ENCODE data around the gene PLEKHG1.

- RRBS: 4% methylated on average over 3 of the region's 53 CpGs
These were observed 640 bp downstream of the ULBP1 start for GRCh38 chr6:149964329-149964836.

GRCh38 chr6:150151117-150151520 is 8.3 kb downstream of the PPP1R14C start:
- RRBS: no CpG with 5 or more reads among the region's 5 CpGs

- RRBS: no CpG with 5 or more reads among the region's 4 CpGs
These were observed 48.7 kb downstream of the PPP1R14C start for GRCh38 chr6:150191400-150192130.

- RRBS: no CpG with 5 or more reads among the region's 5 CpGs
These were observed 105.8 kb downstream of the PPP1R14C start for GRCh38 chr6:150248545-150249055.

DNA sequence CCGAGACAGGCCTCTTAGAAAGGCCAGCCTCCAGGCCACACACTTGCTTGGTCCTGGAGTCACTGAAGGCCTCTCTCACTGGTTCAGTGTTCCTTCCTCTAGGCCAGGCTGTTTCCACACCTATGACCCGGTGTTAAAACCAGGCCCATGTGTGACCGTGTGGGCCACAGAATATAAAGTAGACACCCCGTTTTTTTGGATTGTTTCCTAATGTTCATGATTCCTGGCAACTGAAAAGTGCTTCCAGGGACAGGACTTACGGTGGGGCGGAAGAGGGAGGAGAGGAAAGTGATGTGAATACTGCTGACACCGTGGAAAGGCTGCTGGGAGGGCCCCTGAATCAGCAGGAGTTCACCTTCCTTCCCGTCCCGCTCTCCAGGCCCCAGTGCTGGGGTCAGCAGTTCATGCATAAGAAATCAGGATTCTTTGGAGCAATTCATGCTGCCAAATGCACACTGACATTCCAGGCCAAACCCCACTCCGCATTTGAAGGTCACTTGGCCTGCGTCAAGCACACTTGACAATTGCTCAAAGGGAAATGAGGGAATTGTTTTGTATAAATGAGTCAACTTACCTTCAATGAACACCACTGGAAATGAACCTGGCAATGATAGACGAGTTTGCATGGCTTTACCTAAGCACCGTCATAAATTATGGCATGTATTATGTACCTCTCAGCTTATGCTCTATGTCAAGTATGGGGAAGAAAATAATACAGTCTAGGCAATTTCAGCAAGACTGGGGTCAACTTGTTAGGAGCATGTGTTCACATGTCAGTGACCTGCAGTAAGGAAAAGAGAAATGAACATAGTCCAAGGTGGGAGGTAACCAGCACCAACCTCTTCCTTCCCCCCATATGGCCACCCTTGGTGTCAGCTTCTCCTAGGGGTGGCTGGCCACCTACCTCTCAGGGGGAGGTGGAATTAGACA is 84.1 kb downstream of the IYD start:
- RRBS: no CpG with 5 or more reads among the region's 13 CpGs

DNA sequence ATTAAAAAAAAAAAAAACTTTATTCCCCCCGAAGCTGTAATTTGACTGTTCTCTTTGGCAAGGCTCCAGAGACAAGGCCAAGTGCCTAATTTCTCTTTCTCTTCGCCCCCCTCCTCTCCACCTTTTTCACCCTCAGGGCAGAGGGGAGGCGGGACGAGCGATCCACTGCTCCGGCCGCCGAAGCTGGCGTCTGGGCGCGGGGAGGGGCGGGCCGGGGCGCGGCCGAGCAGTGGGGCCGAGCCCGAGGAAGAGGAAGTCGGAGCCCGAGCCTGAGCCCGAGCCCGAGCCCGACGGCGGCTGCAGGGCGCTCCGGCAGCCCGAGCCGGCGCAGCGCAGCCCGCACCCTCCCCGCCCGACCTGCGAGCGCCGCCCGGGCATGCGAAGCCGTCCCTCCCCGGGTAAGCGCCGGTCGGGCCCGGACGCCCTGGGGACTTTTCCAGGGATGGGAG is at the start of gene PLEKHG1:
TSS of gene PLEKHG1 (plus strand) at position 266 of the 449 bp plus-strand sequence.
- RRBS: 3% methylated on average over 25 of the region's 46 CpGs

DNA sequence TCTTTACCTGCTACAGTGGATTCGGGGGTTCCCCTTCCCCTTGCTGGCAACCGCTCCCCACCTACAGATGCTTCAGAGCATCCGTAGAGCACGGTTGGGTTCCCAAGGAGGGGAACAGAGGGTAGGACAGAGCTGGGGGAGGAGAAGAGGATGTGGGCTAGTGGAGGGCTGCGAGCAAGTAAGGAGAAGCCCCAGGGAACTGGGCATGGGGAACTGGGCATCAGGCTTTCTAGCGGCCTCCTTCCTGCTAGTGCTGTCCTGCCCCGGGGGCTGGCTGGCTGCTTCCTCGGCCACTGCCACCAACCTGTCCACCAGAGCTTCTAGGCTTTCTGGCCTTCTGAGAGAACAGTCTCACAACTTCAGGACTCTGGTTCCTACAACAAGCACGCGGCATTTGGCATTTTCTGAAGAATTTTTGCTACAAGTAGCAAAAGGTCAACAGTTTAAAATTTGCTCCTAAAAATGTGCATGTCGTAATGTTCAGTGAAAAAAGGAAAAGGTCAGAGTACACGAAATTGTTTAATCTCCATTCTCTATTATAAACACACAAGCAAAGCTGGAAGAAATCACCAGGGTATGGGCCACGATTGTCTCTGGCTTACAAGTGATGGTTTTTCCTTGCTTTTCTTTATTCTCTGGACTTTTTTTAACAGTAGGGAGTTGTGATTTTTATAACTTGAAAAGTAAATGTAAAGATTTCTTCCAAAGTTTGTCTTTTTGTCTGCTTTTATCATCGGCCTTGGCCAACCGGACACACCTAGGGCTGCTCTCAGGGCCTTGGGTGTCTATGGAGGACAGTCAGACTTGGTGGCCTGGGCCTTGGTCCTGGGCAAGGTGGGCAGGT is 32.2 kb downstream of the PLEKHG1 start:
- RRBS: no CpG with 5 or more reads among the region's 15 CpGs

- RRBS: no CpG with 5 or more reads among the region's 30 CpGs
These were observed 131.7 kb upstream of the MTHFD1L start for GRCh38 chr6:150733596-150734309.

GRCh38 chr6:150840897-150841565 is 24.5 kb upstream of the MTHFD1L start:
- RRBS: no CpG with 5 or more reads among the region's 9 CpGs

DNA sequence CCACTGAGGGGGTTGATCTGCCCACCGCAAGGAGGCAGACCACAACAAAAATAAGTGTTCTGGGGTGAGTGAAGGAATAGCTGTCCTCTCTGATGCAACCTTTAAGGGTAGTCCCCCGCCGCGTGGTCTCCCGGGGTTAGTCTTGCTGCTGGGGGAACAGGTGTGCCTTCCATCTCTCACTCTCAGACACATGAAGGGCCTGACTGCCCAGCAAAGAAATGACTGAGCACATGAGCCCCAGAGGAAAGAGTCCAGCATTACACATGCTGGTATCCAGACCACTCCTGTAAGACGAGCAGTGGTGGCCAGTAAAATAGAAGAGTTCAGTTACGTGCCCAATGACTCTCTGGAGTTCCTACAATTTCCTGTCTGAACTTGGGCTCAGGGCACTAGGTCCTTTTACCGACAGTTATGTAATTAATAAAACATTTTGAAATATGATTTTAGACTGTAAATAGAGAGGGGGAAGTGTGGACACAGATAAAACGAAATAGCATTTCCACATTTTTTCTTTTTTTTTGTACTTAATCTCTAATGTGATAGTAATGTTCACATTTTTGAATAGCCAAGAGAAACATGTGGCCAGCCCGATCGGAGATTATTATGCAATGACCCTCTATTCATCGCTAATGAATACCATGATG is 59.8 kb downstream of the MTHFD1L start:
- RRBS: no CpG with 5 or more reads among the region's 12 CpGs

DNA sequence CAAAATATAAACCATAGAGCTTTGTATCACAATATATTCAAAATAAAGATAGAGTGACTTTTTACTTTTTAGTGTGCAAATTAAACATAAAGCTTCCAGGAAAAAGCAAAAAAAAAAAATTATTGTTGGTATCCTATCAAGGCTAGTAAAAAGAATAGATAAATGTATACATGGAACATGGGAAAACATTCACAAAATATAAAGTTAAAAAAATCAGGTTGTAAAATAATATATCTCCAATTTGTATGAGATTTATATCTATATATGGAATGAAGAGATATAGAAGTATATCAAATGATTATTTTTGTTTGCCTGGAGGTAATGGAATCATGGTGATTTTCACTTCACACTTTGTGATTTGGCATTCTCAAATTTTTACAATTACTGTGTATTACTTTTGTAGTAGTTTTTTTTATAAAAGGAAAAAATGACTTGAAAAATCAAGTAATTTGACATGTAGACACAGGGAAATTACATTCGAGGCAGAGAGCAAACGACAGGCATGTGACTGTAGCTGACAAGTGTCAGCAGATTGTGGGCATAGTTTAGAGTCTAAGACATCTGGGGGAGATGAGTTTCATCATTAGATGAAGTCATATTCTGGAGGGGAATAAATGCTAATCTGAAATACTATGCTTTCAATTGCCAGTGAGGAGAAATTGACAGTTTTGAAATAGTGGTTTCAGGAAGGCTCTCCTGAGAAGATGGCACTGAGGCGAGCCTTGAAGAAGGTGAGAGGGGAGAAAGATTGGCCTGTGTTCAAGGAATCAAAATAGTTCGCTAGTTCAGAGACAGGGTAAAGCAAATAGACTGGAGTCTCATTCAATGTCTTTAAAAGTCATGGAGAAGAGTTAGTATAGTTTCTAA is 125.9 kb downstream of the MTHFD1L start:
- RRBS: no CpG with 5 or more reads among the region's 4 CpGs

DNA sequence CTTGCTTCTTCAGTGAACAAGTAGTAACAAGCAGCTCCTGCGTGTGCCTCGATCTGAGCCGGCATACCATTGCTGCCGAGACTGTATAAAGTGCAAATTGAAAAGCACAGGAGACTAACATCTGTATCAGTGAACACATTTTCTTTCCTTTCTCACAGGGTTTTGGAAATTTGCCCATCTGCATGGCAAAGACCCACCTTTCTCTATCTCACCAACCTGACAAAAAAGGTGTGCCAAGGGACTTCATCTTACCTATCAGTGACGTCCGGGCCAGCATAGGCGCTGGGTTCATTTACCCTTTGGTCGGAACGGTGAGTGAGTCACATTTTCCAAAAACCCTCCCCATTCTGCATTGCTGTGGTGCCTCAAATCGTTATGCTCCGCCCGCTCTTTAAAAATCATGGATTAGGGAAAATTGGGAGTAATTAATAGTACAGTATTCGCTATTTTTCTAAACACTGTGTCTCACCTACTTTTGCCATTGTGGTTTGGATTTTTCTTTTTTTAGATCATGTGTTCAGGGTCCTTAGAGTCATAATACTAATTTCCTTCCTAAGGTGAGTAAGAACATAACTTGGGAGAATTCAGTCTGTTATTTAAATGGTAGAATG is 171.4 kb downstream of the MTHFD1L start:
- RRBS: no CpG with 5 or more reads among the region's 13 CpGs

DNA sequence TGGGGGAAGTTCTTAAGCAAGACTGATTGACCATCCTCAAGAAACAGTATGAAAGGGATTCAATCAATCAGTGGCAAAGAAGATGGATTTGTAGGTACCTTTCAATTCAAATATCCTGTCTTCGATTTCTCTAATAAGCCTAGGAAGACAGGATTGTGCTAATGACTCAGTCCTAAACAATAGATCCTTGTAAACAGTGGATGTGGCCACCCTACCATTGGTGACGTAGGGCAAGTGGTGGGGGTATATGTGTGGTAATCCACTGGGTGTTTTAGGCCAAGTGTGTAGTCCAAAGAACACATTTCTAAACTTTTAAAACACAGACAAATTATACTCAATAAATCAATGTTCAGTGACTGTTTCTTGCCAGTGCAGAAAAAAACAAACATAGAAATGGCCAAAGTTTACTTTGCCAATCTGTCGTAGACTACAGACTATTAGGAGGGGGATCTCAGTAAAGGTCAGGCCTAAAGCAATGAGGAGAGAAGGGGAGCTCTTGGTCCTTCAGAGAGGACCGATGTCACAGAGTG is 113.7 kb upstream of the AKAP12 start:
- RRBS: no CpG with 5 or more reads among the region's 4 CpGs

GRCh38 chr6:151228995-151229802 is 10.6 kb upstream of the AKAP12 start:
- RRBS: no CpG with 5 or more reads among the region's 6 CpGs

GRCh38 chr6:151257906-151258601 is 18.3 kb downstream of the AKAP12 start:
- RRBS: no CpG with 5 or more reads among the region's 4 CpGs

GRCh38 chr6:151341358-151342126 is 49.8 kb downstream of the ZBTB2 start:
- RRBS: 93% methylated on average over 10 of the region's 54 CpGs

- RRBS: no CpG with 5 or more reads among the region's 34 CpGs
These were observed 42.4 kb downstream of the ZBTB2 start for GRCh38 chr6:151348607-151349786.

DNA sequence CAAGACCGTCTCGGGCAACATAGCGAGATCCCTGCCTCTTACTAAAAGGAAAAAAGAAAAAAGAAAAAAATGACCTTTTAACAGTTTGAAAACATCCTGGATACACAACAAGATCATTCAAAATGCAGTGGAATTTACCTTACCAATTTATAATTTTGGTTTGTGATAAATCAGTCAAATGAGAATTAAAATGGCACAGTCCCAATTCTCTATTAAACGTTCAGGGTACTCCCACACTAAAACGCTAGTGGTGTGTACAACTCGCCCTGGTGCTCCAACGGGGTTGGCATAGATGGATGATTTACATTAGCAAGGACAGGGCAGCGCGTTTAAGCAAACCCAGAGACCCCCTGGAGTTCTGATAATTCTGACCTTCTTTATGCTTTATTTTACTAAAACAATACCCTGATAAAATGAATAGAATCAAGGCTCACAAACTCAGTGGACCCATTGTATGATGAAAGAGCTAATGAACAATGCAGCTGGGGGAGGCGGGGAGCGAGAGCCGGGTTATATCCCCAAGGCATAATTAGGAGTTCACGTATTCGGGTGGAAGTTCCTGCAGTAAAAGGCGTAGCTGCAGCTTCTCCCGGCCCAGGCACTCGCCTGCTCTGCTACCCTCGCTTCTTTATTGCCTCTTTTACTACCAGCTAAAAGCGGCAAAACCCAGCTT is 2.0 kb downstream of the ZBTB2 start:
- RRBS: 2% methylated on average over 4 of the region's 19 CpGs

DNA sequence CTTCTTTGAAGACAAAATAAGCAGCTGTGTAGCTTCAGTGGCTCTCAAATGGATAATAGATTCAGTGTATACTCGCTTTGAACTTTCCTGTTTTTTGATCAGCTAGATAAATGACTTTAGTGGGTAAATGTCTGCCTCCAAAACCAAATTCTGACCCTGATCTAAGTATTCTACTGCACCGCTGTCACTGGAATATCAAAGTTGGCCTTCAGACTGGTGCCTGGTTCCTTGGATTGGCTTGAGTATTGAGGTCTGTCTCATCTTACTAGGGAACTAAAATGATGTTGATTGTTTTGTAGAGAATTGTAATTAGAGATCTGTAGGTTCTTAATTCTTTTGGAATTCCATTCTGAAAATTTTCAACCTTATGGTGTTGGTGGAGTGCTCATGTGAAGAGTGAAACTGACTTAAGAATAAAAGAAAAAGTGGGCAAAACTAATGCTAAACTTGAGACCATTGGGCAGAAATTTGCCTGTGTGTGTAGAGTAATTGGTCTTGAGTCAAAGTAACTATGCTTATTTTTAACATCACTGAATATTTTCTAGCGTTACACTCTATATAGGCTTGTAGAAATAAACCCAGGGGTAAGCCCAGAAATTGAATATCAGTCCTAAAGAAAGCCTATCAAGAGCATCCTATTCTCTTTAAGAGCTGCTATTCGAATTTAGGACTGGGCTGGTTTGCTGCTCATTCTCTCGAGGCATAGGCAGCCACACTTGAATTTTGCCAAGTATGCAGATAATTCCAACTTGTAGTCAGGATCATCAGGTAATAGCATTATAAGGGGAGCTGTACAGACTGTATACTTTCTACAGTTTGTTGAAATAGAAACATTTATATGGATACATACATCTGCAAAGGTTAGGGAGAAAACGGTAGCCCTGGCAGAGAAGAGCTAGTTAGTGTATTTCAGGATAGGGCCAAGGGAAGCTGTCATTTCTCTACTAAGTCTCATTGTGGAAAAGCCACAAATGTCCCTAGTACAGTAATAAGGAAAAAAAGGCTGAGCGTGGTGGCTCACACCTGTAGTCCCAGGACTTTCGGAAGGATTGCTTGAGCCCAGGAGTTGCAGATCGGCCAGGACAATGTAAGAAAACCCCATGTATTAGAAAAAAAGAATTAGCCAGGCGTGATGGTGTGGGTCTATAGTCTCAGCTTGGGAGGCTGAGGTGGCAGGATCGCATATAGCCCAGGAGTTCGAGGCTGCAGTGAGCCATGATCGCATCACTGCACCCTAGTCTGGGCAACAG is 1.9 kb upstream of the ZBTB2 start:
- RRBS: no CpG with 5 or more reads among the region's 13 CpGs

GRCh38 chr6:151409159-151409966 is 18.0 kb upstream of the ZBTB2 start:
- RRBS: no CpG with 5 or more reads among the region's 10 CpGs

Measured in epithelial cell of esophagus (primary cell).